ENCODE data around the gene CERK.

DNA sequence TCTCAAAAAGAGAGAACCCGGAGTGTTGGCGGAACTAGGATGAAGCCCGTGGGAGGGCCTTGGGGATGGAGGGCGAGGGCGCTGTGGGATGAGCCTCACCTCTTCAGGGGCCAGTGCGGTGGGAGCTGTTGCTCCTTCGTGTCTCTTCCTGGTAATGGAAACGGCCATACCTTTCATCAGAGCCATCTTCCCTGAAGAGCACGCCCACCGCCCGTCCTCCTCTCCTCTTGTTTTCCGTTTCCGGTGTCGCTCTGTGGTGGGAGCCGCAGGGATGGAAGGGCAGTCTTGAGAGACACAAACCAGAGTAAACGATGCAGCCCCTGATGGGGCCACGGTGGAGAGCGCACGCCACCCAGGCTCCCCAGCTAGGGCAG, 15.8 kb downstream of the TRMU start:
- RRBS = no CpG with 5 or more reads among the region's 19 CpGs

DNA sequence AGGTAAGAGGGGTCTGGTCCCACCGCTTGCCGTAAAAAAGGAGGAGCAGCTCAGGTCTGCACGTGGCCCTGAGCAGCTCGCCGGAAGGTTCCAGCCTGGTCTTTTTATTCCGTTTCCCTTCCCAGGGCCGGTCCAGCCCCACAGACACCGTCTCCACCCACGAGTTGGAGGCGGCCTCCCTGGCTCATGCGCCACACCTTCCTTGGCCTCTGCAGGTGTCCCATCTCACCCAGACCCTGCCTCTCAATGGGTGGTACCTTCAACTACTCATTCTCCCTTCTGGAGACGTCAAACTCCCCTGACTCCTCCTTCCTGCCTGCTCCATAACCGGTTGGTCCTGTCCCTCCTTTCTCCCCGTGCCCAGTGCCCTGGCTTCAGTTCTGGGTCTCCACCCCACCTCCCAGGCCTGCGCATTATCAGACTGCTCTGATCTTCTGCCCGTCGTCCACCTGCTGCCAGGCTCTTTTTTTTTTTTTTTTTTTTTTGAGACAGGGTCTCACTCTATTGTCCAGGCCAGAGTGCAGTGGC, 39.6 kb downstream of the TRMU start:
- RRBS = 10% methylated on average over 2 of the region's 17 CpGs

GRCh38 chr22:46451265-46451737, 86.1 kb downstream of the CELSR1 start:
- RRBS = no CpG with 5 or more reads among the region's 12 CpGs

DNA sequence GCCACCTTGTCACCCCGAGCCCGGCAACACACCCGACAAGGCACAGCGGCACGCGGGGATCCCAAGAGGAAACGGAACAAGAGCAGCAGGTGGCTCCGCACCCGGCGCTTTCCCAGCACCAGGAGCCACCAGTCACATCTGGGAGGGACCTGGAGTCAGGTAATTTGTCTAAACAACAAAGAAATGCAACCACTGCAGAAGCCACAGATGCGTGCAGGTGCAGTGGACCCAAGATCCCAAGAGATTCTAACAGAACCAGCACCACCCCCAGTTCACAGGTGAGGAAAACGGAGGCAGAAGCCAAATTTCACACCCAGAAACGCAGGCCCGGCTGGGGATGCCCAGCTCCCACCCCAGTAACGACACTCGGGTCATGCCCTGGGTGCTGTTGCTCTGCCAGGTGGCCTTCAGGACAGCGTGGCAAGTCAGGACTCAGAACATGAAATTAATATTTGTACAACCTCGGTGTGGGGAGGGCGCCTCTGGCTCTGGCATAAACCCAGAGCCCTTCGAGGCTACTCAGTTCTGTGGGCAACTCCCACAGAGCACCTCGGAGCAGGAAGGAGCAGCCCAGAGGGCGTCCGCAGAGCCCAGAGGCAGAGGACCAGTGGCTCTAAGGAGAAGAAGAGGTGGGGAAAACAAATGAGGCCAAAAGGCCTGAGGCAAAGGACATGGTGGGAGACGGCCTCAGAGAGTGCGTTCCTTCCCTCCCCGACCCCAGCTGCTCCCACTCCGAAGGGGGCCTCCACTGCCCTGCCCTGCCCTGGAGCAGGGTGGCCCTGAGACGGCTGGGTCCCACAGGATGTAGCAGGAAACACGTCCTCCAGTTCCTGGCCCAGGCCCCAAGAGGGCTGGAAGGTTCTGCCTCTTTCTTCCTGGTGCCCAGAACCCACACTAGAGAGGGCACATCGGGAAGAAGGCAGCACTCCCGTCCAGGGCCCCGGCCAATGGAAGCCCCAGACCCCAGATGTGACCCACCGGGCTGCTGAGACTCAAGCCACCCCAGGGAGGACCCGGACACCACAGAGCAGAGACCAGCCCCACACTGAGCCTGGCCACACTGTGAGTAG, 71.5 kb downstream of the CELSR1 start:
- RRBS = 19% methylated on average over 8 of the region's 34 CpGs

GRCh38 chr22:46582354-46583010, 37.7 kb upstream of the GRAMD4 start:
- RRBS = no CpG with 5 or more reads among the region's 13 CpGs

GRCh38 chr22:46590132-46590784, 29.9 kb upstream of the GRAMD4 start:
- RRBS = 100% methylated on average over 1 of the region's 18 CpGs

GRCh38 chr22:46600190-46600829, 19.9 kb upstream of the GRAMD4 start:
- RRBS = no CpG with 5 or more reads among the region's 16 CpGs

DNA sequence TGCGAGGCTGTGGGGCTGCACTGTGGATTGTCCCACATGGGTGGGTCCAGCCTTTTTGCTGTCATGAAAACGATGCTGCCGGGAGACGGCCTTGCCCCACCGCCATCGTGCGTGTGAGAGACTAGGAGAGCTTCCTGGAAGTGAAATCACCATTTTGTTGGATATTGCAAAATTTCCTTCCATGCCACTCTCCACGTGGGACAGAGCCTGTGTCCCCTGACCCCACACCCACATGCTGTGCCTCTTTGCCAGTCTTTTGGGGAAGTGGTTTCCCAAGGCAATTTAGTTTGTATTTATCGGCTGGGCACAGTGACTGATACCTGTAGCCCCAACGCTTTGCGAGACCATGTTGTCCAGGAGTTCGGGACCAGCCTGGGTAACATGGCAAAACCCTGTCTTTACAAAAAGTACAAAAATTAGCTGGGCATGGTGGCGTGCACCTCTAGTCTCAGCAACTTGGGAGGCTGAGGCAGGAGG, 18.1 kb upstream of the GRAMD4 start:
- RRBS = no CpG with 5 or more reads among the region's 13 CpGs

GRCh38 chr22:46650593-46651045, 30.4 kb downstream of the GRAMD4 start:
- RRBS = no CpG with 5 or more reads among the region's 12 CpGs

GRCh38 chr22:46653395-46653731, 33.2 kb downstream of the GRAMD4 start:
- RRBS = no CpG with 5 or more reads among the region's 7 CpGs

DNA sequence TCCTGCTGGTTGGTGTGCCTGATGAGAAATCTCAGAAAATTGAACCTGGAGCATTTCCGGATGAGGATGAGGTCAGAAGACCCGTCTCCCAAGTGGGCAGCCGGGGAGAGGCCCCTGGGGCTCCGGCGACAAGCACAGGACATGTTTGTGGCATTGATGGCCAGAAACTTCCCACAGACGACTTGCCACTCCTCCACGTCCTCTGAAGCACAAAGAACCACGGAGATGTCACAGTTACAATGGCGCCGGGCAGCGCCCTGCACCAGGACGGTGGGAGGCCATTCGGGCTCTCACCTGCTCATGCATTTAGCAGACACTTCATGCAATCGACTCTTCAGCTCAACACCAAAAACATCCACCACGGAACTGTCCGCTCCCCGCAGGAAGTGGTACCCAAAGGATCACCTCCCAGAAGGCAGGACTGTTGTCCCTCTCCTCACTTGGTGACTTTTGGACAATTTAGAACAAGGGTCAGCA, 46.4 kb downstream of the CERK start:
- RRBS = 95% methylated on average over 2 of the region's 17 CpGs

- RRBS = no CpG with 5 or more reads among the region's 2 CpGs
Observed at GRCh38 chr22:46734139-46734338, 4.0 kb downstream of the CERK start.

DNA sequence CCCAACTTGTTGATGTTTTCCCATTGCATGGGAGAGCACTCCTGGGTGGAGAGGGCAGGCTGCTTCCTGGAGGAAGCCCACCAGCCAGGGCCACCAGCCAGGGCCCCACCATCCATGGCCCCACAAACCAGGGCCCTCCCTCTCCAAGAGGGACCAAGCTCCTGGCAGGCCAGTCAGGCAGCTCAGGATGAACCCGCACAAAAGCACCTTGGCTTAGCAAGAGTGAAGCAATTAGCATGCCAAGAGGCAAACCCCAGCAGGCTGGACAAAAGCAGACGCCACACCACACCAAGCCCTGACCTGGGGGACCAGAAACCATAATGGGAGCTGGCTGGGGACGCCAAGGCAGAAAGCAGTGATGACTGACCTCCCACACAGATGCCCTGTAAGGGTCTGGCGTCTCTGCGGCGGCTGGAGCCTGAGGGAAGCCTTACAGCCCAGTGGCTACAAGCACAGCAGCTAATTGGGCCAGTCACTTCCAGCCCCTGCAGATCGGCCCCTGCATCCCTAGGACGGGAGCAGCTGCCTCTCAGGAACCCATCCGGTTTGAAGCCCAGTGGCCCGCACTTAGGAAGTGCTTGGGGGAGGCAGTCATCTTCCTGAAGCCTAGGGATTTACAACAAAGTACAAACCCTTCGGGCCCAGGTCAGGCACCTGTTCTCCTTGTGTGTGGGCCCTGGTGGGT, 2.0 kb downstream of the CERK start:
- RRBS = no CpG with 5 or more reads among the region's 11 CpGs

DNA sequence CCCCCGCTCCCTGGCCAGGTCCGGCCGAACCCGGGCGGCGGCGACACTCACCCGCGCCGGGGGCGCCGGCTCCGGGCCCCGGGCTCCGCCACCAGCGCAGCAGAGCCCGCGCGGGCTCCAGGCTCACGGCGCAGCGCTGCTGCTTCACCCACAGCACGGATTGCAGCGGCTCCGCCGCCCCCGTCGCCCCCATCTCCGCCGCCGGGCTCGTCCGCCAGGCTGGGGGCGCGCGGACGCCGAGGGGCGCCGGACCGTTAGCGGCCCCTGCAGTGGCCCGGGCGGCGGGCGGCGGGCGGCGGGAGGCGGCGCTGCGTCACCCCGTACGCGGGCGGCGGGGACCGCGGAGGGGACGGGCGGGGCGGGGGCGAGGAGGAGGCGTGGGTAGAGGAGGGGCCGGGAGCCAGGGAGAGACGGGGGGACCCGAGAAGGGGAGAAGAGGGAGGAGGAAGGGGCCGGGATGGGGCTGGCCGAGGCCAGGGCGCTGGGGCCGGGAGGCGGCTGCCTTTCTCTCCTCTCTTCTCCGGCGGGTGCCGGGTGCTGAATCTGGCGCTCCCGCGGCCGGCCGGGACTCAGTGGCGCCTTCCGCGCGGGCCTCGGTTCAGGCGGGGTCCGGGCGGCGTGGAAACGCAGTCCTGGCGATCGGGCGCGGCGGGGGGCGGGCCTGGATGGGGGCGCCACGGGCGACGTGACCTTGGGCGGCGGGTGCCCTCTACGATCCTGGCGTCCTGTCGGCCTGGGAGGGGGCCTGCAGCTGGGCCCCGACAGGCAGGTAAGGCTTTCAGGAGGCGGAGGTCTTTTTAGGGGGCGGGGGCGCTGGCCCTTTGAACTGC, at the start of gene CERK:
Gene CERK, minus strand, starts transcription at position 297 of the 830 bp plus-strand sequence.
- RRBS = 6% methylated on average over 35 of the region's 109 CpGs

DNA sequence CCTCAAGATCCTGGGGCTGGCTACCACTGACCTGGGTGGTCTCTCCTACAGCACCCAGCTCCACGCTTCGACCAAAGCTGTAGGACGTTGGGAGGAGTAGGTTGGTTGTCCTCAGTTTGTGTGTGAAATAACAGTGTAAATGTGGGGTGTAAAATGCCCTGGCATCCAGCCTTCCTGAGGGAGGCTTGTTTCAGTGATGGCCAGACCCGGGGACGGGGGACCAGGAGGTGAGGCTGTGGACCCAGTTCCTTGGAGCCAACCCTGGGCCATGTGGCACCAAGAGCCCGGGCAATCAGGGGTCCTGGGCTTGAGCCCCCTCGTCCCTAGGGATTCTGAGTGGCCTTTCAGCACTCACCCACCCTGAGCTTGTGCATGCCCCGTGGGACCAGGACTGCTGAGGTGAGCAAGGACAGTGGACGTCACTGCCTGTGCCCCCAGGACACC, 373.9 kb downstream of the TBC1D22A start:
- RRBS = 96% methylated on average over 3 of the region's 9 CpGs

DNA sequence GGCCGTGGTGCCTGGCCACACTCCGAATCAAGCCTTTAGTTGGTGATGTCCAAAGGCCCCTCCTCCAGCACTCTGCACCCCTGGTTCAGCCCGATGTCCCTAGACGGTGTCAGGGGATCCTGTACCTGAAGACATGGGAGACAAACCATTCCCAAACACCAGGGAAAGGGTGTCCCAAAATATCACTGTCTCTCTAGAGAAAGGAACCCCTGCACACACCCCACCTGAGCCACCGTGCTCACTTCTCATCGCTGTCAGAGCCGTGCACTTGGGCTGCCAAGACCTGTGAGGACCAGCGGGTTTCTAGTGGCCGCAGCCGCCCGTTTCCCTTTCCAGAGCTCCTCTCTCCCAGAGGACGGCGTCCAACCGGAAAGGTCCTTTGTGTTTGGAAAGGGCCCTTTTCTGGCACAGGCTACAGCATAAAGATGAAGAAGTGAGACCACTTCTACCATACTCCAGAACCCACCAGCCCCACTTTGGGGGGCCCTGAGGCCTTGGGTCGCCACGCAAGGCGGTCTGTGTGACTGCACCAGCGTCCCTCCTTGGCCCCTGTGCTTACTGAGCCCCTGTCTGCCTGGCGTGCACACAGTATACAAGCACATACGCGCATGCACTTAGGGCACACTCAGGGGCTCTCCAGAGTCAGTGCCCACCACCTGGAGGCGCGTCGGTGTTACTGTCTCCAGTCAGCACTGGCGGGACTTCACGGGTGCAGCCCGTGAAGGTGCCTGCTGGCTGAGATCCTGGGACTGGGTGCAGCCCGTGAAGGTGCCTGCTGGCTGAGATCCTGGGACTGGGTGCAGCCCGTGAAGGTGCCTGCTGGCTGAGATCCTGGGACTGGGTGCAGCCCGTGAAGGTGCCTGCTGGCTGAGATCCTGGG, 381.8 kb downstream of the TBC1D22A start:
- RRBS = no CpG with 5 or more reads among the region's 30 CpGs

- RRBS = no CpG with 5 or more reads among the region's 10 CpGs
Observed at GRCh38 chr22:47159102-47159902, 396.9 kb downstream of the TBC1D22A start.

DNA sequence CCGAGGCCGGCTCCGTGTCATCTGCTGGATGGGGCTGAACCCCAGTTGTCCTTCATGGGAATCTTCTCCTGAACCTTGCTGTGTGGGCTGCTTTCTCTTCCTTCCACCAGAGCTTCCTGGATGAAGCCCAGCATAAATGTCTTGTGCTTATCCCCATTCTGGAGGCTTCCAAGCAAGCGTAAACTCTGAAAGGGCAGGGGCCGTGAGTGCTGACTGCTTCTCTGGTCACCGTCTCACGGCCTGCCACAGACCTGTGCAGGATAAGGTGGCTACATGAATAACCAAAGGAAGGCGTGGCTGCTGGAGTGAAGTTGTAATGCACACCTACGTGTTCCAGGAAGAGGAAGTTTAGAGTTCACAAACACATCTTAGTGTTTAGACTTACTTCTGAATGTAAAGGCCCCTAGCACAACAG, 724.4 kb downstream of the TBC1D22A start:
- RRBS = no CpG with 5 or more reads among the region's 9 CpGs

GRCh38 chr22:47634601-47634904, 854.8 kb upstream of the TAFA5 start:
- RRBS = no CpG with 5 or more reads among the region's 8 CpGs

- RRBS = no CpG with 5 or more reads among the region's 4 CpGs
Observed at GRCh38 chr22:48263558-48263757, 225.9 kb upstream of the TAFA5 start.

Data from OVCAR3 (cell line).